Thoracic aorta endothelial cell (primary cell): ENCODE measurements around the genes FCMR and C4BPB.

GRCh38 chr1:205917212-205917694 is 26.0 kb downstream of the SLC26A9 start:
- CAGE, long polyA plus RNA, result no peak

DNA sequence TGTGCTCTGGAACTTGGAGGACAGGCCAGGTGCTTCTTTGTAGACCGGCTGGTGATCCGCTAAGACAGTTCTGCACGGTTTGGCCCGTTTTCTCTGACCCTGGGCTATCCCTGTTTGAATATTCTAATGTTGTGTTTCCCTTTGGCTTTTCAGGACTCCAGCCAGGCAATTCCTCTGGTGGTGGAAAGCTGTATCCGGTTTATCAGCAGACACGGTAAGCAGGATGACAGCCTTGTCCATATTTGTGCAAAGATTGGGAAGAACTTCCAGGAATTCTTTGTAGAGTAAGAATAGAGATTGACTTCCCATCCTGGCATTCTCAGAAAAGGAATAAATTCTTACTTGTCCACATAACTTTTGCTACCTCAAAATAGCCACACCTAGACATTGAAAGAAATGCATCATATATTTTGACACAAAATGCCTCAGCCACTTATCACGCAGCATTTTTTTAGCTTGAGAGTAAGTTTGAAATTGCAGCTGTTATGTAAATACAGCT is 40.2 kb upstream of the IKBKE start:
- CAGE, long polyA plus RNA, result no peak

- CAGE, long polyA plus RNA, result no peak
Measured at GRCh38 chr1:206455294-206456432, 14.6 kb upstream of the IKBKE start.

- CAGE, long polyA plus RNA, result no peak
Measured at GRCh38 chr1:206691490-206692209, 6.9 kb downstream of the MAPKAPK2 start.

- CAGE, long polyA plus RNA, result no peak
Measured at GRCh38 chr1:206694431-206694916, 9.8 kb downstream of the MAPKAPK2 start.

GRCh38 chr1:206700229-206701452 is 15.9 kb downstream of the MAPKAPK2 start:
- CAGE, long polyA plus RNA, result no peak

GRCh38 chr1:206722875-206723369 is 38.2 kb downstream of the MAPKAPK2 start:
- CAGE, long polyA plus RNA, result no peak

GRCh38 chr1:206769732-206770452 is 681 bp upstream of the IL19 start:
- CAGE, long polyA plus RNA, result no peak

GRCh38 chr1:206842482-206842860 is 23.0 kb upstream of the IL20 start:
- CAGE, long polyA plus RNA, result no peak

GRCh38 chr1:206865006-206865471 is 384 bp upstream of the IL20 start:
- CAGE, long polyA plus RNA, result no peak

- CAGE, long polyA plus RNA, result no peak
Measured at GRCh38 chr1:206908798-206910276, 12.1 kb downstream of the IL24 start.

DNA sequence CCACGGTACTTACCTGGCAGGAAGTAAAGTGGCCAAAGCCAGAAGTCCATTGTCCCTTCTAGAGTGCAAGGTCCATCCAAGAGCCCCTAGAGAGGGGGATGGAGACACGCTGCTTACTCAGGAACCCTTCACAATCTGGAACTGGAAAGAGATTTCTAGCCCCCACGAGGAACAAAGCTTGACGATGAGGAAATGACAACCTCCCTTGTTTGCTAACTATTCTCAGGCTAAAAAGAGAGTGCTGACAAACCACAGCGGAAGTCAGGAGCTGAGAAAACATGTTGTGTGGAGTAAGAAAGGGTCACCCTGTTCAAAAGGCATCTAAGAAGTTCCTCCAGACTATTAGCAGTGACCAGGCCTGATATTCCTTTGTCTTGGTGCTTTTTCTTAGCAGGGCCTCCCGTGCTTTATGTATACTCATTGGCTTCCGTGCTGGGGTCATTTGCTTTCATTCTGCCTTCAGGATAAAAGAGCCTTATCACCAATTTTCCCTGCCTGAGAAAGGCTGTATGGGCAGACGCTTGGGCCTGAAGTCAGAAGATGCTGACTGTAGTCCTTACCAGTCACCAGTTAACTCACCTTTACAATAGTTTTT is at the start of gene FCMR:
Gene FCMR (minus strand): TSS at position 137 of the 595 bp plus-strand sequence.
- CAGE, long polyA plus RNA, result no peak

DNA sequence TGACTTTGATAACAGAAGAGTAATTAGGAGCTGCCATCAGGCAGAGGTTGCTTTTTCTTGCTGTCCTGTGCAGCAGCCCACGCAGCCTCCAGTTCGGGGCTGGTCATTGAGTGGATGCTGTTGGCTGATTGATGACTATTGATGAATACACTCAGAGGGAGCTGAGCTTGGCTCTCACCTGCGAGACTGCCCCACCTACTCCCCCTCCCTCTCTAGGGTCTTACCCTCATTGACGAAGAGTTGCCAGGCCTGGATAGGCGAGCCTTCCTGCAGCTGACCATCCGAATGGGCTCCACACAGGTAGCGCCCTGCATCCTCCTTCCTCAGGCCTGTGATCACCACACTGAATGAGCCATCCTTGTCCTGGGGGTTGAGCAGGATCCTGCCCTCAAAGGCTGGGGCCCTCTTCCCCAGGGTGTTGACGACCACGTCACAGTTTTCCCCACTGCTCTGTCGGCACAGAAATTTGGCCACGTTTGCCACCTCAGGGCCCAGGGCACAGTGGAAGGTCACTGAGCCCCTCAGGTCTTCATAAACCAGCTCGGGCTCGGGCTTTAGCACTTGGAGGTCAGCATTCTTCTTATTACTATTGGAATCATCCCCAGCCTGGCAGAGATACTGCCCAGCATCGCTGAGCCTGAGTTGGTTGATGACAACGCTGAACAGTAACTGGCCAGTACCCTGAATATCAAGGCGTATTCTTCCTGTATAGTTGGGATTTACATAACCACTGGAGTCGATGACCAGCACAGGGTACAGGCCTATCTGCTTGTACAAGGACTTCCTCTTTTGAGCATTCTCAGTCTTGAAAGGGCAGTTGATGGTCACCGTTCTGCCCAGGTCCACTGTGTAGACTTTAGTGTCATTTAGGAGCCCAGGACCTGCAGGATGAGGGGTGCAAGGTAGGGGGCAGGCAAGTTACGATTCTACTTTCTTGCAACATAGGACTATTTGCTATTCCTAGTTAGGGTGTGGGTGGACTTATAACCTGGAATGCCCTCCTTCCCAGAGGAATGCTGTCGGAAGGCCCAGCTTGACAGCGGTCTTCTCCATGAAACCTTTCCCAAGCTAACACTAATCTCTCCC is 9.1 kb downstream of the PIGR start:
- CAGE, long polyA plus RNA, result no peak

GRCh38 chr1:206968796-206969516 is 1.3 kb downstream of the FCAMR start:
- CAGE, long polyA plus RNA, result no peak

GRCh38 chr1:206978172-206978698 is 8.0 kb upstream of the FCAMR start:
- CAGE, long polyA plus RNA, result no peak

DNA sequence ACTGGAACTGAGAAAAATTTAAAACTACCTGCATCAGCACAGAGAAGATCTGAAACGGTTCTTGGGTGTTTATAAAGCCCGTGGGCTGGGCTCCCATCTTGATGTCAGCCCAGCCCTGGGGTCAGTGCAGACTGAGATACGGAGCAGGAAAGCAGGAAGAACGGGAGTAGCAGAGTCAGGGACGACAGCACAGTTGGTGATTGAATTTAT is 11.6 kb downstream of the C1orf116 start:
- CAGE, long polyA plus RNA, result no peak

DNA sequence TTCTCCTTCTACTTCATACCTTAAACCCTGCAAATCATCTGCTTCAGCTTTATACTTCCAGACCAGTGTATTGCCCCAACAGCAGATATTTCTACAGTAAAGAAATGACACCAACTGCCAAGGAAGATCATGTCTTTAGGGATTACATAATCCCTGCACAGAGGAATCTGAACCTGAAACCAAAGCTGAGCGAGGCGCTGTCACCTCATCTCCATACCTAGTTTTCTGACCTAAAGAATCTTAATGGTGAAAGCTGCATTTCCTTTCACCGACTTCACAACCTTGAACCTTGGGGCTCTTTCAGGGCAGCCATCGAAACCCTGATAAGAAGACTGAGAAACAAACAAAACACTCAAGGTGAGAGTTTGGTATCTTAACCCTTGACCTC is 2.2 kb downstream of the C1orf116 start:
- CAGE, long polyA plus RNA, result no peak

DNA sequence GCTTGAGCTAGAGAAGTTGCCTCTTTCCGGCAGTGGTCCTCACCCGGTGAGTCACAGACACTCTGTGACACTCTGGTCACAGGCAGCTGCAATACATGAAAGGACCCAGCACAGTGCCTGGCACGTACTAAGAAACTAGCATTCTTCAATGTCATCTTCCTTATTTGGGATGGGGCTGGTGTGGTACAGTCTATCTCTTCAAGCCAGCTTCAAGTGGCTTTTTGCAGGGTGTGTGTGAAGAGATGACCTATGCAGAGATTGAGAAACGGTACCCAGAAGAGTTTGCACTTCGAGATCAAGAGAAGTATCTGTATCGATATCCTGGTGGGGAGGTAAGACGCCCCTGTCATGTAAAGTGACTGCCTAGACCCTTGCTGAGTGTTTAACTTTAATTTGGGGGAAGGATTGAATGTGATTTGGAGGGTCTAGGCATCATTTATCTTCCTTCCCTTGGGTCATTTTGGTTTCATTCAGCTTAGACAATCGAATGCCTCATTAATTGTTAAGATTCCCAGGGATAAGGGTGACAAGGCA is 16.2 kb downstream of the PFKFB2 start:
- CAGE, long polyA plus RNA, result no peak

- CAGE, long polyA plus RNA, result no peak
Measured at GRCh38 chr1:207088581-207089851, at the start of gene C4BPB. Gene C4BPB, plus strand, starts transcription at chr1:207088860.

DNA sequence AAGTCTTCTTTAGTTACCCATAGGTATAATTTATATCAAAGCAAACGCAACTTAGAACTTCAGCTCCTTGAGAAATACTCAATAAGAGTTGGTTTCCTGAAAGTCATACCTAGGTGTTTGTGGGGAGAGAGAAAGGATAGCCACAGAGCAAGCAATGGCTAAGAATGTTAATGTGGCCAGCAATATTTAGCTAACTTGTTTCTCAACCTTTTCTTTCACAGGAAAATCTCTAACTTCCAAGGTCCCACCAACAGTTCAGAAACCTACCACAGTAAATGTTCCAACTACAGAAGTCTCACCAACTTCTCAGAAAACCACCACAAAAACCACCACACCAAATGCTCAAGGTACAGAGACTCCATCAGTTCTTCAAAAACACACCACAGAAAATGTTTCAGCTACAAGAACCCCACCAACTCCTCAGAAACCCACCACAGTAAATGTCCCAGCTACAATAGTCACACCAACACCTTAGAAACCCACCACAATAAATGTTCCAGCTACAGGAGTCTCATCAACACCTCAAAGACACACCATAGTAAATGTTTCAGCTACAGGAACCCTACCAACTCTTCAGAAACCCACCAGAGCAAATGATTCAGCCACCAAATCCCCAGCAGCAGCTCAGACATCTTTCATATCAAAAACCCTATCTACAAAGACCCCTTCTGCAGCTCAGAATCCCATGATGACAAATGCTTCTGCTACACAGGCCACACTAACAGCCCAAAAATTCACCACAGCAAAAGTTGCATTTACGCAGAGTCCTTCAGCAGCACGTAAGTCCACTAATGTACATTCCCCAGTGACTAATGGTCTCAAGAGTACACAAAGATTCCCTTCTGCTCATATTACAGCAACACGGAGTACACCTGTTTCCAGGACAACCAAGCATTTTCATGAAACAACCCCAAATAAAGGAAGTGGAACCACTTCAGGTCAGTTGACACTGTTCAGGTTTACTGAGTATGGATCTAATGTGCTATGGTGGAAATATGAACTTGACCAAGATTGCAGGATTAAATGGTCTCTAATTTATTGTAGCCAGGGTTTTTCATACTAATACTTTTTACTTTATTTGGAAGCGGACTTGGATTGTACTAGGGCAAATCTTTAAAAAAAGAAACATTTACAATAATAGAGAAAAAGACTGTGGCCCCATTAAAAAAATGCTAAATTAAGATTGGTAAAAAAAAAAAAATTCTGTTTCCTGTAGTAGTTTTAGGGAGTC is 15.4 kb downstream of the CD55 start:
- CAGE, long polyA plus RNA, result no peak